Measurements from ENCODE around the genes ZBTB44 and SNX19.

- RRBS = no CpG with 5 or more reads among the region's 9 CpGs
Measured at GRCh38 chr11:130122049-130122653, 37.4 kb upstream of the ST14 start.

DNA sequence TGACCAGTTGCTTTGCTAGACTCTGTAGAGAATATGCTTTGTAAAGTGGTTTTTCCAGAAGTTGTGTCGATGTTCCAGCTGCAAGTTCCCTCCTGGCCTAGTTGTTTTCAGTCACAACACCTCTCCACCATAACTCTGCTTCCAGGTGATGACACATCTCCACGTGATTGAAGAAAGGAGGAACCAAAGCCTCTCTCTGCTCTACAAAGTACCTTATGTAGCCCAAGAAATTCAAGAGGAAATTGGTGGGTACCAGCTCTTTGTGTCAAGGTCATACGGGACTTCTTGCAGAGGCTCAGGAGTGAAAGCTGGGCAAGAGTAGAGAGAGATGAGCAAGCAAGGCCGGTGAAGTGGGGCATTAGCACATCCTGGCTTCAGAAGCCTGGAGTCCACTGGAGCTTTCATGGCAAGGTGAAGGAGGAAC is 26.1 kb upstream of the ST14 start:
- RRBS = no CpG with 5 or more reads among the region's 4 CpGs

GRCh38 chr11:130163244-130164240 is 4.0 kb downstream of the ST14 start:
- RRBS = no CpG with 5 or more reads among the region's 14 CpGs

DNA sequence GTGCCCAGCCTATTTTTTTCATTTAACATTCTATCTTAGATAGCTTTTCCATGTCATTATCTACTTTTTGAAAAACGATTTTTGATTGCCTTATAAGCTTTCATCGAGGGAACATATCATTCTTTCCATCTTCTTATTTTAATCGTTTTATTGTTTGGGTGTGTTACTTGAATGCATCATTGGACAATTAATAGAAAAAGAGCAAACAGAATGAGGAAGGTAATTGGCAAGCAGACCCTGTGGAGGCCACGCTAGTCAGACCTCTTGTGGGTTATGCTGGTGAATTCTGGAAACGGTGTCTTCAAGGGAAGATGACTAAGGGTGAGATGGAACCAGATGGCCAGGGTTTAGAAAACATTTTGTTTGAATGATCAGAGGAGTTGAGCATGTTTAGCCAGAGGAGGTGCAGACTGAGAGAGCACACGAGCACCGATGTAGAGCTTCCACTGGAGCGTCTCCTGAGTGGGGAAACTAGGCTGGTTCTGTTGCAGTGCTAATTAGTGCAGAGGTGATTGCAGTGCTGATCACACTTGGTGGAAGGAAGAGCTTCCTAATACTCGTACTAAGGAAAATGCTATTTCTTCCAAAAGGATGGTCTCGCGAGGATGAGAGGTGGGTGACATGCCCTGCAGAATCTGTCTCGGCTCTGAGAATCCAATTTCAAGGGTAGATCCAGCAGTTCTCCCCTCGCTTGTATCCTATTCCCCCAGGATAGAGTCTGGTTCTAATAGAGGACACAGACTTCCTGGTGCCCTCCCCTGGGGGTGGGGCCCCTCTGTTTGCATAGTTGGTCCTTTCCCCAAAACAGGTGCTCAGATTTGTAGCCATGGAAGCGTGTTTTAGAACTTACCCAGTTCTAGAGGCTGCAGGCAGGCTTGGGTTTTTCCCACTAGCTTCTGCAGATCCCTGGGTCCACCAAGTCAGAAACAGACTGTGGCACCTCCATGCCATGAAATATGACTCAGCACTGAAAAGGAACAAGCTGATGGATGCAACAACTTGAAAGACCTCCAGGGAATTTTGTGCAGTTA is 8.7 kb downstream of the ST14 start:
- RRBS = no CpG with 5 or more reads among the region's 14 CpGs

- RRBS = 2% methylated on average over 47 of the region's 105 CpGs
Measured at GRCh38 chr11:130313850-130314973, at the start of gene ZBTB44. ZBTB44 (minus strand) TSS chr11:130314917.

- RRBS = no CpG with 5 or more reads among the region's 1 CpG
Measured at GRCh38 chr11:130428666-130428757, 103 bp upstream of the ADAMTS8 start.

DNA sequence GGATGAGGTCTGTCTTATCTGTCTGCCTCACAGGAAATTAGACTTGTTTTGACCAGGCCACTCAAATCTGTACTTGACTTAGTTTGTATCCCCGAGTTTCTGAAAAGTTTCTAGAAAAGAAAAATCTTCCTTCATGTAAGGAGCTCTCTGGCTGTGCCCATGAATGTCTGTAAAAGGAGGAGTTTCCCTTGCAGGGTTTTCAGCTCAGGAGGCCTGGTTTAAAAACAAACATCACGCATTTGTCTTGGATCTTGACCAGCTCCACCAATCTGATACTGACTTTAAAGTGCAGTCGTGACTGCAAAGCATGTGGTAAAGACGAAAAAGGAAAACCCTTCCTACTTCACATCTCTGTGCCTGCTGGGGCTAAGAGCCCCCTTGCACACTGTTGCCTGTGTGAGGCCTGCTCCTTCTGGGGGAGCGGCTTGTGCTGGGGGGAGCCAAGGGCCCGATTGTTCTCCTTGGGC is 61.9 kb downstream of the ADAMTS15 start:
- RRBS = no CpG with 5 or more reads among the region's 6 CpGs

GRCh38 chr11:130876704-130877510 is 39.4 kb downstream of the SNX19 start:
- RRBS = no CpG with 5 or more reads among the region's 8 CpGs

- RRBS = under 1% methylated on average over 26 of the region's 87 CpGs
Measured at GRCh38 chr11:130915688-130916771, at the start of gene SNX19. SNX19 (minus strand) TSS chr11:130916479.

DNA sequence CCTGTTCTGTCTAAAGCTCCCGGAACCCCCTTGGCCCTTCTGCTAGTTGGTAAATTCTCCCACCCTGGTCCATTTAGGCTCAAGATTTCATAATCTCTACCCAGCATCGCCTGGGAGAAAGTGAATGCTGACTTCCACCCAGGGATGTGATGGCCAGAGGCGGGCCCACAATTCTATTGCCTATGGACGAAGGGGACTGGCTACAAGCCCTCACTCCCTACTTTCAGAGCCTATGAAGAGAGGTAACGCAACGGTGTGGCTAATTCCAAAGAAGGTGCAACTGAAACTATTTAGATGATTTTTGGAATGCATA is 462.0 kb downstream of the OPCML start:
- RRBS = no CpG with 5 or more reads among the region's 6 CpGs

DNA sequence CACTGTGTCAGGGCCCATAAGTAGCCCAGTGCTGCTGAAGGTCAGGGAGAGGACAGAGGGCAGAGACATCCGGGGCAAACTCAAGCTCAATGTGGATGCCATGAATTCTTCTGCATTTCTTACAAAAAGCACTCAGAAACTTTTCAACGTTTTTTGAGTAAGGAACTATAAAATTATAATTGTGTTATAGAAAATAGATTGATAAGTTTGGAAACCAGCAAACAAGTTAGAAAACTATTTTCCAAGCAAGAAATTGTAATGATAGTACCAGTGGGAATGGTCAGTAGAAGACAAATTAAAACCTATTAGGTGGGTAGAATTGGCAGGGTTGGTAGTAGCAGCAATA is 285.8 kb downstream of the OPCML start:
- RRBS = no CpG with 5 or more reads among the region's 2 CpGs

GRCh38 chr11:133520622-133521205 is 11.6 kb downstream of the OPCML start:
- RRBS = no CpG with 5 or more reads among the region's 11 CpGs

DNA sequence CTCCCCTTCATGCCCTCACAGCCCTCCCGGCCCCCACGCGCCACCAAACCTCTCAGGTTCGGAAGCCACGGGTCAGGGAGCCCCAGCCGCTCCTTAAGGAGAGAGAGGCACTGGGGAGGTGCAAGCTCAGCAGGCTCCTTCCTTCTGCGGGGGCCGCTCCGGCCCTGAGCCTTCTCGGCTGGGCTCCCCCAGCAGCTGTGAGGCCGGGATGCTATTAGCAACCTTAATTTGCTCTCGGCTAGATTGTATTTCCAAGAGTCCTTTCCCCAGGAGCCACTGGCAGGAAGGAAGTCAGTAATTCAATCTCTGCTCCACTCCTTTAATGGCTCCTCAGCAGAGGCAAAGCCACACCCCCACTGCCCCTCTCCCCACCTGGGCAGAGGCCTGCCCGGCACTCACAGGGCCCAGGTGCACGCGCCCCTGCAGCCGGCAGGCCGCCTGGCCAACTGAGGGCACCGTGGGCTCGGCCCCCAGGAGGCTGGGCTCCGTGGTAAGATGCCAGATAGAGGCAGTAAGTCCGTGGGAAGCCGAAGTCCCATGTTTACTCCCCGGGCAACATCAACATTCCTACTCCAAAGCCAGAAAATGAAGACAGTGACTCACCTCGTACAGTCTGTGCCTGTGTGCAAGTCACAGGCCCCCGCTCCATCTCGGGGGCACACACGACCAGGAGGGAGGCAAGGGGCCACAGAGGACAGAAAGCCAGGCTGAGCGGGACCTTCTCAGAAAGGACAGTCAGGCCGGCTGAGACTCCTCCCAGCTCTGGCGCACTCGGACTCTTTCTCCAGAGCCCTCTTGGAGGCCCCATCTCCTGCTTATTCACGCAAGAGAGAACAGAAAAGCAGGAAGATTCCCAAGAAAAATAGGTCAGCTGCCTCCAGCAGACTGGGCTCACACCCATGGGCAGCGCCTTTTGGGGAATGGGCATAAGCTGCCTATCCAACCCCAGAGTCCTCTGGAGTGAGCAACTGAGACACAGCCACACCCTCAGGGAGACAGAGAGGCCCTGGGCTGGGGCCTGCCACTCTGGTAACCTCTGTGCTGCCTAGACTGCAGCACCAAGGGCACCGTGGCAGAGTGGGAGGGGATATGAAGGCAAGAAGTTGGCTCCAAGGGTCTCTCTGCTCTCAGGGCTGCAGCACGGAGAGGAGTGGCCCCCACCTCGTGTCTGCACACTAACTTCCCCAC is 5.0 kb downstream of the IGSF9B start:
- RRBS = 63% methylated on average over 3 of the region's 36 CpGs

DNA sequence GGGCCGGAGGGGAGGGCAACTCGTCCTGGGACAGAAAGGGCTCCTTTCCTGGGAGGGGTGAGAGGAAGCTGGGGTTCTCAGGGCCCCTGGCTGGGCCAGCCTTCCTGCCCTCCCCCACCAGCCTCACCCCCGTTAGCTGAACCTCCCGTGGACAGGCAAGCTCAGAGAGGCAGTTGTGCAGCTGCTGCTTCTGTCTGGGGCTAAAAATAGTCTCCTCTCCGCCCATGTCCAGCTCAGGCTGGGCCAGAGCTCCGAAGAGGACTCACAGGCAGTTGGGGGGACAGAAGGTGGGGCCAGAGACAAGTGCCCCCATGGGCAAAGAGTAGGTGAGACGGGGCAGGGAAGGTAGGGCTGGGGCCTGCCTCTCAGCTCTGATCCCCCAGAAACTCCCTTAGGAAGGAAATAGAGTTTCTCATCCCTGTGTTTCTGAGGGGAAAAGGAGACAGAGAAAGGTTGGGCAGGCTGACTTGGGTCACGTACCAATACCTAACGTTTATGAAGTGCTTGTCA is 29.6 kb upstream of the JAM3 start:
- RRBS = no CpG with 5 or more reads among the region's 9 CpGs

- RRBS = no CpG with 5 or more reads among the region's 4 CpGs
Measured at GRCh38 chr11:134069862-134070106, 912 bp downstream of the JAM3 start.

- RRBS = no CpG with 5 or more reads among the region's 1 CpG
Measured at GRCh38 chr11:134126215-134126798, 57.4 kb downstream of the JAM3 start.

DNA sequence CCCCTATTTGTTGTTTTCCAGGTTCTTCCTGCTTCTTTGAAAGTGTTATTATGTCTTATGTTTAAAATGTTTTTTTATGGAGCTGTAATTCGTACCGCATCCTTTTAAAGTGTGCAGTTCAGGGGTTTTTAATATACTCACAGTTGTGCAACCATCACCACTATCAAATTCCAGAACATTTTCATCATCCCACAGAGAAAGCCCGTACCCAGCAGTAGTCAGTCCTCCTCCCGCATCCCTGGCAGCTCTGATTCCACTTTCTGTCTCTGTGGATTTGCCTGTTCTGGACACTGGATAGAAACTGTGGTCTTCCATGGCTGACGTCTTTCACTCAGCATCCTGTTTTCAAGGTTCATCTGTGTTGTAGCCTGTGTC is 73.7 kb downstream of the JAM3 start:
- RRBS = no CpG with 5 or more reads among the region's 5 CpGs

GRCh38 chr11:134228692-134229168 is 4.3 kb downstream of the VPS26B start:
- RRBS = no CpG with 5 or more reads among the region's 7 CpGs

DNA sequence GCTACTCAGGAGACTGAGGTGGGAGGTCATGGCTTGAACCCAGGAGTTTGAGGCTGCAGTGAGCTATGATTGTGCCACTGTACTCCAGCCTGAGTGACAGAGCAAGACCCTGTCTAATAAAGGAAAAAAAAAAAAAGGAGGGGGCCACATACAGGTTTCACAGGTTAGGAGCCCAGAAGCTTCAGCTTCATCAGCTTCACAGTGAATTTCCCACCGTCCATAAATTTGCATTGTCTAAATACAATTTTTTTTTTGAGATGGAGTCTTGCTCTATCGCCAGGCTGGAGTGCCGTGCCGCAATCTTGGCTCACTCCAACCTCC is 7.0 kb upstream of the GLB1L3 start:
- RRBS = no CpG with 5 or more reads among the region's 4 CpGs

DNA sequence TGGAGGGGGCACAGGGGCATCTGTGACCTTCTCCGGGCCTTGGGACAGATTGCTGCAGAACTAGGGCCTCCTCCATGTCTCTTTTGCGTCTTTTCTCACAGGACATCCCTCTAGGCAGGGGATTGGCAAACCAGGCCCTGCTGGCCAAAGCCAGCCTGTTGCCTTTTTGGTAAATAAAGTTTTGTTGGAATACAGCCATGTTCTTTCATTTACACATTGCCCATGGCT is 56.6 kb upstream of the B3GAT1 start:
- RRBS = no CpG with 5 or more reads among the region's 2 CpGs